Progenitor cell of endocrine pancreas (in vitro differentiated cells): ENCODE data around the genes TGFB3 and TMED8.

DNA sequence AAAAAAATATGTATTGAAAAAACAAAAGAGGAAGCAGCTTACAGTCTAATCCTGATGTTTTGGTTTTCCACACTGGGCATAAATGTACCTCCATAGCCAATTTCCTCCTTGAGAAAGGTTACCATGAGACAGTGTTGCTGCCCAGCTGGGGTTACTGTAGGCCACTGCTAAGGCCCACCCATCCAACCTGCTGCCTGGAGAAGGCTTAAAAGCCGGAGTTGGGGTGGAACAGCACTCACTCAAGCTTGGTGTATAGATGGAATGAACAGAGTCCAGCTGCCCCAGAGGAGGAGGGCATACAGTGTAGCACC, 41.1 kb downstream of the ERG28 start:
- PRO-cap = no peak

- PRO-cap = no peak
Measured at GRCh38 chr14:75651293-75651940, 9.3 kb downstream of the ERG28 start.

GRCh38 chr14:75867777-75868369, 113.9 kb downstream of the TGFB3 start:
- PRO-cap = no peak

DNA sequence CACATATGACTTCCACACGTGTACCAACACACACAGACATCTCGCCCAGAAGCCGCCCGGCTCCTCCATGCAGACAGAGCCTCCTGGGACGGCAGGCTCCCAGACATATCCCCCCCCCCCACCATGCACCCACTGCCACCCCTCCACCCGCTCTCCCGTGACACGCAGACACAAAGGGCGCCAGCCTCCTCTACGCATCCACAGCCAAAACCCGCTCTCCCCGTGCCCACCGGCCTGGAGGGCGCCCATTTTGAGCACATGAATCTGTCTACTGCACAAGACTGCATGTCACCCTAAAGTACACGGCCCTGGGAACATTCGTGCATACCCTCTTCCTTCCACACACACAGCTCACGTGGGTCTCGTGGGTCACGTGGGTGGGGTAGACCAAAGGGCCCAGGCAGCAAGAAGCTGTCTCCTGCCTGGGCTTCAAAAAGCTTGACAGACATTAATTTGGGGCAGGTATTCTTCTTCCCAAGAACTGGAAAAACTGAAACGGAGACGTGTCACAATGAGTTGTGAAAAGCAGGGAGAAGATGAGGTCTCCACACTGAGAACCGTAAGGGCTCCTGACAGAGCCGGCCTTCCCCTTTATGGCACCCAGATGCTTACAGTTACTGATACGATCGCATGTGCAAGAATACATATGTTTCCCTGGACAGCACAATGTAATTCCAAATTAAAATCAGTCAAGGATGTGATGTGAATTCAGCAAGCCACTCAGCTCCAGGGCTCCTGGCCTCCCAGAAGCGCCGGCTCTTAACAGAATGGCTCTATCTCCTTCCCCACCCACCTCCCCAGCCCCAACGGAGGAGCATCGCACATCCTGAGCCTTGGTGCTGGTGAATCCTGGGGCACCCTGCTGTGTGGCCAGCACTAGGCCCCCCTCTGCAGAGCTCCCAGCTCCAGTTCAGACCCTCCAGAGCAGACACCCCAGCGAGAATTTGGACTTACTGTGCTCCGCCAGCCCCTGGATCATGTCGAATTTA, 1.9 kb downstream of the TGFB3 start:
- PRO-cap = no peak

- PRO-cap = bidirectional peak, plus-strand start at chr14:75981680, minus-strand start at chr14:75981550
Measured at GRCh38 chr14:75981400-75981802, 394 bp downstream of the TGFB3 start.

- PRO-cap = bidirectional peak, plus-strand start at chr14:75982303, minus-strand start at chr14:75981870
Measured at GRCh38 chr14:75981803-75982223, at the start of gene TGFB3. TGFB3 (minus strand) TSS chr14:75981995.

DNA sequence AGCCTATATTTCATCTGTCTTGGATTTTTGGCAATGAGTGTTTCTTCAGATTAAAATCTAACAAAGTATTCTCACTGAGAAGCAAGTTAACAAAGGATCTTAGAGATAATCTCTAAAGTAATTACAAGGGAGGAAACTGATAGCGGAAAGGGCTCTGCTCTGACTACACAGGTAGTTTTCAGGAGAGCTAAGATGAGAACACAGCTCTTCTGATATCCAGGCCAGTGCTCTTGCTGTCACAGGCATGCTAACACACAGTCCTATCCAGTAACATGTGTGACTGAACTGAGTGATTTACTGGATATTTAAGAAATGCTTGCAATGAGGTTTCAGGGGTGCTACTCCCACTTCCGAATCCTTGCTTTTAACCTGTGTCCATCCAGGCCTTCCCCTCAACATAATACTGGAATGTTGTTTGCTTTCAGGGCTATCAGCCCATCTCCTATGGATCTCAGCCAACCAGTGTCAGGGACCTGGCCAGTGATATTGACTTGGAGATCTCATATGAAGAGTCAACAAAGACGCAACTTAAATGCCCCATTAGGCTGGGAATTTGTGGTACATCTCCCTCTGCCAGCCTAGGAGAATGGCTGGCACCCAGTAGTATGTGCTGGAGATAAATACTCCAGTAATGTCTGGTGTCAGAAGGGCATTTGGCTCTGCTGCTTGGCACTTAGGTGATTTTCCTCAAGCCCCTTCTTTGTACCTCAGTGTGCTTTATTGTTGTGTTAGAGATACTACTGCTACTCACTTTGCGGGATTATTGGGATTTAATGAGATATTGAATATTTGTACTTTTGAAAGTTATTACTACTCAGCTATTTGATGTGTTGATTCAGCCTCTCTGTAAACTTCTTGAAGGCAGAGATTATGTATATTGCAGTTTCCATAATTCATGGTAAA, 901 bp upstream of the IFT43 start:
- PRO-cap = no peak

GRCh38 chr14:76012218-76013018, 26.9 kb downstream of the IFT43 start:
- PRO-cap = no peak

DNA sequence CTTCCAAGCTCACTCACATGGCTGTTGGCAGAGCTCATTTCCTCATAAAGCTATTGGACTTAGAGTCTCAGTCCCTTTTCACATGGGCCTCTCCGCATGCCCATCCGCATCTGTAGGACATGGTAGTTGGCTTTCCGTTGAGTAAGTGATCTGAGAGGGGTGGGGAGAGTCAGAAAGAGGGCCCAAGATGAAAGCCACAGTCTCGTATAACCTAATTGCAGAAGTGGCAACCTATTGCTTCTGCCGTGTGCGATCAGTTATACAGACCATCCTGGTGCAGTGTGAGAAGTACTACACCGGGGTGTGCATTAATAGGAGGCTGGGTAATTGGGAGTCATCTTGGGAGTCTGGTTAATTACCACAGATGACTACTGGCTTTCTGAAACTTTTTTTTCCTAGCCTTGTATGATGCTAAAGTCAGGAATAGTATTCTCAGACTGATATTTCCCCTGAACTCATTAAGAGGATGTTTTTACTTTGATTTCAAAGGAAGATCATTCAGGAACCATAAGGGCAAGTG, 10.5 kb downstream of the GPATCH2L start:
- PRO-cap = no peak

GRCh38 chr14:76773501-76774133, 12.3 kb downstream of the VASH1 start:
- PRO-cap = no peak

DNA sequence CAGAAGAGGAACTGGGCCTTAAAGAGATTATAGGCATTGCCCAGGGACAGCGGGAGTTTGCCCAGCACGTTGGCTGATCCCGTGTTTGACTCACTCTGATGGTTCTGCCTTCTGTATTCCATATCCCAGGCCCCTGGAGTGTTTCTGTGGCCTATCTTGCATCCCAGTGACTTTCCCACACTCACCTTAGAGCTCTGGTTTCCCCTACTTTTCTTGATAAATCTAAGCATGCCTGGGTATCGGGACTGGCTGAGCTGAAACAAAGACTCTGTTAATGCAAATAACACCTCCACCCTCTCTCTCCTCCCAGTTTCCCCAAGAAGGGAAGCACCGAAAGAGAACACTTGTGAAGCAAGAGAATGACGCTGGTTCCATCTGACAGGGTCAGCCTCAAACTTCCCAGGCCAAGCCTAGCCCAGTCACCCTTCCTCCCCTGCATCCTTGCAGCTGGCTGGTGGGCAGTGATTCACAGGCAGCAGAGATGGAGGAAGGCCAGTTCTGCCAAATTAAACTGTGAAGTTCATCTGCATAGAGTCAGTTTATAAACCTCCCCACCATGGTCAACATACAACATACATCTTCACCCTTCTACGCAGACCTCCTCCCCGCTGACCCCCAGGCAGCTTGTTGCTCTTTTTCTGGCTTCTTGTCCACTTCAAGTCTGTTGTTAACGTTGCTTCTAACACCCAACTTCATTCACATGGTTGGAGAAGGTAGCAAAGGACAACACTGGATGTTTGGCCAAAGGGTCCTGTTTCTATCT, 2.8 kb downstream of the LRRC74A start:
- PRO-cap = no peak

- PRO-cap = no peak
Measured at GRCh38 chr14:76832586-76833294, 6.5 kb downstream of the LRRC74A start.

- PRO-cap = no peak
Measured at GRCh38 chr14:76955806-76956326, 72.6 kb downstream of the IRF2BPL start.

DNA sequence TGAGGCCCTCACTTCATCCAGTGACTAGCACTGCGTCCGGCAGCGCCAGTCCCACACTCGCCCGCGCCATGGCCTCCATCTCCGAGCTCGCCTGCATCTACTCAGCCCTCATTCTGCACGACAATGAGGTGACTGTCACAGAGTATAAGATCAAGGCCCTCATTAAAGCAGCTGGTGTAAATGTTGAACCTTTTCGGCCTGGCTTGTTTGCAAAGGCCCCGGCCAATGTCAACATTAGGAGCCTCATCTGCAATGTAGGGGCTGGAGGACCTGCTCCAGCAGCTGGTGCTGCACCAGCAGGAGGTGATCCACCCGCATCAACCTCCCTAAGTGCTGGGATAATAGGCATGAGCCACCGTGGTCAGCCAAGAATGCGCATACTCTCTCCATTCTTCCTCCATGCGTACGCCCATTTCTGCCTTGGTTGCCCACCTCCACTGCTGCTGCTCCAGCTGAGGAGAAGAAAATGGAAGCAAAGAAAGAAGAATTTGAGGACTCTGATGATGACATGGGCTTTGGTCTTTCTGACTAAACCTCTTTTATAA, 59.8 kb downstream of the IRF2BPL start:
- PRO-cap = no peak

DNA sequence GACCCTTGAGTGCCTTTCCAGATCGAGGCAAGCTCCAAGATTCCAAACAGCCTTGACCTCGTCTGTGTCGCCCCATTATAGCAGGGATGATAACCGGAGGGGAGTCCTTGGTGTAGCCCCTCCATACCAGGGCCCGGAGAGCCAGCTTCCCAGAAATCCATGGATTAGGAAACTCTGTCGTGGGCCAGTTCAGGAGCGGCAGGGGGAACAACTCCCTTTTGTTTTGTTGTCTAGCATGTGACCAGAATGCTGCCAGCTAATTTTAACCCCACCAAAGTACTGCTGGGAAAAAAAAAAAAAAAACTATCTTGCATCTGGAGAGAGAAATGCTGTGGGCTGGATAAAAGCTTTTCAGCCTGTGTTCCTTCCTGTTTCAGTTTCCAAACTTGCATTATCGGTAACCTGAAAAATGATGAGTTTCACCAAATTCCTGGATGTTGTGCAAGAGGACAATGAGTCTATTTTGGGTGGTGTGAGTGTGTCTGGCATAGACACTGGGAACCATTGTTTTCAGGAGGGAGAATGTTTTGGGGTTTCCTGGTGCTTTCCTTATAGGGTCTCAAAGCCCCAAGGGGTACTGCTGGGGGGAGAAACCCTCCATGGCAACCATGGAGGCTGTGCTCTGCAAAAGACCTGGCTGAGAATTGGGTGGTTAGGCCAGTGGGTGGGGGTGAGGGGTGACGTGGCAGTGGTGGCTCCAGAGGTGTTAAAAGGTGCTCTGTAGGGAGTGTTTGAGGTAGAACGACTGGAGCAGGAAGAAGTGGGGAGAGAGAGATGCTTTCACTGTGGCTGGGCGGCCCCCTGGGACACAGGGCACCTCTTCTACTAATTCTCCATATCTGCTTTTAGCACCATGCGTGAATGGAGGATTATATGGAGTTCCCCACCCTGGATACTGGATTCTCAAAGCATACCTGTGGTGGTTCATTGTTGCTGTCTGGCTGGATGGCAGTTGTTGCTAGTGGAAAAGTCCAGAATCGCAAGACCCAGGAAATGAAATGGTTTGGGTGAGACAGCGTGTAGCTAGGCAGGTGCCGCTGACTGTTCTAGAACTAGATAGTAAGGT, 15.0 kb upstream of the IRF2BPL start:
- PRO-cap = no peak

- PRO-cap = bidirectional peak, plus-strand start at chr14:77111339, minus-strand start at chr14:77111187
Measured at GRCh38 chr14:77110888-77111642, 13.0 kb downstream of the CIPC start.

- PRO-cap = bidirectional peak, plus-strand start at chr14:77321498, minus-strand start at chr14:77321255
Measured at GRCh38 chr14:77321470-77321570, 484 bp downstream of the GSTZ1 start.

- PRO-cap = bidirectional peak, plus-strand start at chr14:77376852, minus-strand start at chr14:77376646; bidirectional peak, plus-strand start at chr14:77377133, minus-strand start at chr14:77377040
Measured at GRCh38 chr14:77376424-77377638, at the start of gene TMED8. TMED8 (minus strand) TSS chr14:77377094.

- PRO-cap = no peak
Measured at GRCh38 chr14:77582413-77582942, 34.0 kb downstream of the SPTLC2 start.

- PRO-cap = no peak
Measured at GRCh38 chr14:79332541-79333032, 878.7 kb downstream of the DIO2 start.